ENCODE results near the gene NDUFS5.

DNA sequence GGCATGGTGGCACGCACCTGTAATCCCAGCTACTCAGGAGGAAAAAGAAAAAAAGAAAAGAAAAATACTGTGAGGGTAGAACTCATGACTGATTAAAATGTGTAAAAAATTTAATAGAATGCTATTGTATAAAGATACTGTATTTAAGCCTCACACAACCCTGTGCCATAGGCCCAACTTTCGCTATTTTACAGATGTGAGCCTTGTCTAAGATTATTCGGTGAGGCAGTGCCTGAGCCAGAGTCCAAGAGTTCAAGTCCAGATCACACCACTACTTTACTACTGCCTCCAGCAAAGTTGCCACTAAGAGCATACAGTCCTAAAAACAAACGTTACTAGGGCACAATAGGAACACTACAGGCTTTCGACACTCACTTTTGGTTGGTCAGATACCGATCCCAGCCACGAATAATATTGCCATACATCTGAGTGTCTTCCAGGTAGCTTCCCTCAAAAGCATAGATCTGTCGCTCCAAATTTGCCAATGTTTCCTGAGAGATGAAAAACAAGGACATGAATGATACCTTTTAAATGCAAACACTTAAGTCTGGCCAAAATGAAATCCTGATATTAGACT is 1.4 kb downstream of the MEAF6 start:
- PRO-cap, 6 experiments, result no peak in any of the 6 experiments
- RAMPAGE, long total RNA, 2 experiments, result no peak in any of the 2 experiments
- RRBS, result no CpG with 5 or more reads among the region's 8 CpGs

DNA sequence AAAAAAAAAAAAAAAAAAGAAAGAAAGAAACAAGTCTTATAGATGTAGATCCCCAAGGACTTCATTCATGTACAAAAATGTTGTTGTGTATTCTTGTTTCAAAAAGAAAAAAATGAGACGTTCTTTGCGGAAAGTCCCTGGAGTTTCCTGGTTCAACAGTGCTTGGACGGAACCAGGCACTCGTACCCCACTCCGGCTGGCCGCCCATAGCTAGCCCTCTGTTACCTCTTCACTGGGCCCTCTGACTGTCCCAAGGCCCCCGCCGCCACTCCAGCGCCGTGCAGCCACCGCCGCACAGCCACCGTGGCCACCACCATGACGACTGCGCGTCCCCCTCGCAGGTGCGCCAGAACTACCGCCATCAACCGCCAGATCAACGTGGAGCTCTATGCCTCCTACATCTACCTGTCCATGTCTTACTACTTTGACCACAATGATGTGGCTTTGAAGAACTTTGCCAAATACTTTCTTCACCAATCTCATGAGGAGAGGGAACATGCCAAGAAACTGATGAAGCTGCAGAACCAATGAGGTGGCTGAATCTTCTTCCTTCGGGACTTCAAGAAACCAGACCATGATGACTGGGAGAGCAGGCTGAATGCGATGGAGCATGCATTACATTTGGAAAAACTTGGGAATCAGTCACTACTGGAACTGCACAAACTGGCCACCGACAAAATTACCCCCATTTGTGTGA is 9.5 kb downstream of the SNIP1 start:
- PRO-cap, 6 experiments, result no peak in any of the 6 experiments
- RAMPAGE, long total RNA, 2 experiments, result no peak in any of the 2 experiments
- RRBS, result no CpG with 5 or more reads among the region's 24 CpGs

DNA sequence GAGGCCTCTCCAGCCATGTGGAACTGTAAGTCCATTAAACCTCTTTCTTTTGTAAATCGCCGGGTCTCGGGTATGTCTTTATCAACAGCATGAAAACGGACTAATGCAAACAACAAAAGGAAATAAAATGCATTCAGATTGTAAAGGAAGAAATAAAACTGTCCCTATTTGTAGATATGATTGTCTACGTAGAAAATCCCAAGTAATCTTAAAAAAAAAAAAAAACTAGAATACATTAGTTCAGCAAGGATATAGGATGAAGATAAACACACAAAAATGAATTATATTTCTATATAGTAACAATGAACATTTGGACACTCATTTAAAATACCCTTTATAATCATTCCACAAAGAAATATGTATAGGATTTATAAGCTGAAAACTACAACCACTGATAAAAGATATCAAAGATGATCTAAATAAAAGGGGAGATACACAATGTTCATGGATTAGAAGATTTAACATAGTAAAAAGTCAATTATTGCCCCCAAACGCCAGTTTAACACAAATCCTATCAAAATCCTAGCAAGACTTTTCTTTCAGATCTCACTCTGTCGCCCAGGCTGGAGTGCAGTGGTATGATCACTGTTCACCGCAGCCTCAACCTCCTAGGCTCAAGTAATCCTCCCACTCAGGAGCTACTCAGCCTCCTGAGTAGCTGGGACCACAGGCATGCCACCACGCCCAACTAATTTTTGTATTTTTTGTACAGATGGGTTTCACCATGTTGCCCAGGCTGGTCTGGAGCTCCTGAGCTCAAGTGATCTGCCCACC is 5.0 kb downstream of the SNIP1 start:
- PRO-cap, 6 experiments, result no peak in any of the 6 experiments
- RAMPAGE, long total RNA, 2 experiments, result no peak in any of the 2 experiments
- RRBS, result no CpG with 5 or more reads among the region's 9 CpGs

GRCh38 chr1:37565868-37566390 is 9.2 kb downstream of the DNALI1 start:
- PRO-cap, 6 experiments, result no peak in any of the 6 experiments
- RAMPAGE, long total RNA, 2 experiments, result no peak in any of the 2 experiments
- RRBS, result no CpG with 5 or more reads among the region's 6 CpGs

- PRO-cap, 6 experiments, result no peak in any of the 6 experiments
- RAMPAGE, long total RNA, 2 experiments, result no peak in any of the 2 experiments
- RRBS, result no CpG with 5 or more reads among the region's 5 CpGs
Observed at GRCh38 chr1:37676725-37677055, 13.6 kb downstream of the C1orf109 start.

DNA sequence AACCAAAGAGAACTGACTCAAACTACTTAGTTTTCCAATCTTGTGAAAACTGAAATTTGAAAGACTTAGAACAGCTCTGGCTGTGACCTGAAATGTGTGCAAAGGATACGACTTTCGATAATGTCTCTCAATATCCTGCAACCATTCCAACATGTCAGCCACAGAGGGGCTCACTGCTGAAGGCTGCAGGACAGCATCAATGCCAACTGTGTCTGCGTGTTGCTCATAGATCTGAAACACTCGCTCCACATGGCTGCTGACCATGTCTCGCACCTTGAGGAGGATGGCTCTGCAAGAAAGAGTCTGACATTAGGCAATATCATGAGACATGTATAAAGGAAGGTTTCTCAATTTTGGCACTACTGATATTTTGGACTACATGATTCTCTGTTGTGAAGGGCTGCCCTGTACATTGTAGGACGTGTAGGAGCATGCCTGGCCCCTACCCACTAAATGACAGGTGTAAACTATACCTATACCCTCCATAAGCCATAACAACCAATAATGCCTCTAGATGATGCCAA is 4.1 kb downstream of the C1orf109 start:
- PRO-cap, 6 experiments, result no peak in any of the 6 experiments
- RAMPAGE, long total RNA, 2 experiments, result no peak in any of the 2 experiments
- RRBS, result no CpG with 5 or more reads among the region's 6 CpGs

- PRO-cap, 6 experiments, result no peak in any of the 6 experiments
- RAMPAGE, long total RNA, 2 experiments, result no peak in any of the 2 experiments
Observed at GRCh38 chr1:37833059-37833466, 25.1 kb upstream of the YRDC start.

GRCh38 chr1:37930182-37931066 is 16.4 kb downstream of the INPP5B start:
- PRO-cap, 6 experiments, result peak in 3 of 6 experiments; most common plus-strand start chr1:37930937 (in 3); most common minus-strand start chr1:37930727 (in 1)
- RAMPAGE, long total RNA, 2 experiments, result no peak in any of the 2 experiments
- RRBS, result no CpG with 5 or more reads among the region's 15 CpGs

DNA sequence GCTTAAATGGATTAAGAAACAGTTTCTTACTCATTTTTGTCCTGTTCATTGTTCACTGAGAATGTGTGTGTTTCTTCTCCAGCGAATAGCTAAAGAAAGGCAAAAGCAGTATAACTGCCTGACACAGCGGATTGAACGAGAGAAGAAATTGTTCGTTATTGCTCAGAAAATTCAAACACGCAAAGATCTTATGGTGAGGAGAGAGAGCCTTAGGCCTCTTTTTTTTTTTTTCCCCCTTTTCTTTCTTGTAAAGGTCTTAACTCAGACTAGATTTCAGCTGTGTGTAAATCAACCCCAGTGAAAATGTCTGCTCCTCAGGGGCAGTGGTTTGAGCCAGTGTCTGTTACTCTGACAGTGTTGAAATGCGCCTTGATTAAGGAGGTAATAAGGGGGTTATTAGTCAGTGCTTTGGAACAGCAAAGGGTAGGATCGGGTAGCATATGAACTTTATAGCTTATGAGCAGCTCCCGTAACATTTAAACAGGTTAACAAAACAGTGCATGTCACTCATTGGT is 10.1 kb downstream of the UTP11 start:
- PRO-cap, 6 experiments, result no peak in any of the 6 experiments
- RAMPAGE, long total RNA, 2 experiments, result no peak in any of the 2 experiments
- RRBS, result no CpG with 5 or more reads among the region's 8 CpGs

DNA sequence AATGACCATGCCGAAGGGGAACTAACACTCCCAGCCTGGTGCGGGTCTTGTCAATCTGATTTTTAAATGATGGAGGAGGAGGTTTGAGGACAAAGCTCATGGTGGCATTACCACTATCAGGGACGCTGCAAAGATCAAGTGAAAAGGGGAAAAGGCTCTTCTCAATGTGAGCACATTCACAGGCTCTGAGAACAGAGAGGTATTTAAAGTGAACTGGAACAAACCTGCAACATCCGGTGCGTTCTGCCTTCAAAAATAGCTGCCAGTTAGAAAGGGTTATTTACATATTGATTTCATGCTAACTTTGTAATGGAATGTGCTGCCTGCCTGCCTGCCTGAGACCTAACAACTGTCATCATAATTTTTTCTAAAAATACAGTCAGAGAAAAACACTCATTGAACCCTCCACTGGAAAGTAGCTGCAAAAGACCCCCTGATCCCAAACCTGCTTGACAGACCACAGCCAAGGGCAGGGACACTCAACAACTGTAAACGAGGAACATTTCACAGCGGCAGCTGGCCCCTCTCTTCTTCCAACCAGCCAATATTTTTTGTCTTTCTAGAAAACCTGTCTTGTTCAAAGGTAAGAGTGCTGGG is 384.2 kb downstream of the RRAGC start:
- PRO-cap, 6 experiments, result no peak in any of the 6 experiments
- RAMPAGE, long total RNA, 2 experiments, result no peak in any of the 2 experiments
- RRBS, result no CpG with 5 or more reads among the region's 7 CpGs

DNA sequence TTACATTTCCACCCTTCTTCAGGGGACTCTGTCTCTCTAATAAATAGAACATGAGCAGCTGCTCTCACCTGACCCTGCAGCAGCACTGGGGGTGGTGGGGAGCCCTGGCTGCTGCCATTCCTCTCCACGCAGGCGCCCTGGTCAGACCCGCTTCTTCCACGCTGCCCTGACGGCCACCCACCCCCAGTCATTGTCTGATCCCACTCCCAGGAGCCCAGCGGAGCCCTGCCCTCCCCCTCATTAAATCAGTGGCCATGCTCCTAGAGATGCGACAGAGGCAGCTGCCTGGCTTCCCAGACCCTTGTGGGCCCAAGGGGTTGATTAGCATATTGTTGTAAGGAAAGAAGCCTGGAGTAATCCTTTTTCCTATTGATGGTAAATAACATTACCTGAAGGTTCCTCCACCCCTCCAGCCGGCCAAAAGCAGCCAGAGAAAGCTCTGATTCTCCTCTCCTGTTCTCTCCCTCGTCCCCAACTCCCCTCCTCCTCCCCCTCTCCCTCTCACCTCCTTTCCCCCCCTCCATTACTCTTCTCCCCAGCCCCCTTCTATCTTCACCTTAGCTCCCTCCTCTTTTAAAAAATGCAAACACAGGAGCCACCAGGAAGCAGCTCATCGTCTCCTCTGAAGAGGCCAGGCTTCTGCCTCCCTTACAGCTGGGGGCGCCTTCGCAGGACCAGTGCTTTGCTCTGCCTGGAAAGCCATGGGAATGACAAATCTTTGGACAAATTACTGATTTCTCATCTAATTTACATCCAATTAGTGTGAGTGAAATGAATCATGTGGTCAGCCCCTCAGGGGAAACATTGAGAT is 301.4 kb downstream of the RRAGC start:
- PRO-cap, 6 experiments, result no peak in any of the 6 experiments
- RAMPAGE, long total RNA, 2 experiments, result no peak in any of the 2 experiments
- RRBS, result no CpG with 5 or more reads among the region's 12 CpGs

DNA sequence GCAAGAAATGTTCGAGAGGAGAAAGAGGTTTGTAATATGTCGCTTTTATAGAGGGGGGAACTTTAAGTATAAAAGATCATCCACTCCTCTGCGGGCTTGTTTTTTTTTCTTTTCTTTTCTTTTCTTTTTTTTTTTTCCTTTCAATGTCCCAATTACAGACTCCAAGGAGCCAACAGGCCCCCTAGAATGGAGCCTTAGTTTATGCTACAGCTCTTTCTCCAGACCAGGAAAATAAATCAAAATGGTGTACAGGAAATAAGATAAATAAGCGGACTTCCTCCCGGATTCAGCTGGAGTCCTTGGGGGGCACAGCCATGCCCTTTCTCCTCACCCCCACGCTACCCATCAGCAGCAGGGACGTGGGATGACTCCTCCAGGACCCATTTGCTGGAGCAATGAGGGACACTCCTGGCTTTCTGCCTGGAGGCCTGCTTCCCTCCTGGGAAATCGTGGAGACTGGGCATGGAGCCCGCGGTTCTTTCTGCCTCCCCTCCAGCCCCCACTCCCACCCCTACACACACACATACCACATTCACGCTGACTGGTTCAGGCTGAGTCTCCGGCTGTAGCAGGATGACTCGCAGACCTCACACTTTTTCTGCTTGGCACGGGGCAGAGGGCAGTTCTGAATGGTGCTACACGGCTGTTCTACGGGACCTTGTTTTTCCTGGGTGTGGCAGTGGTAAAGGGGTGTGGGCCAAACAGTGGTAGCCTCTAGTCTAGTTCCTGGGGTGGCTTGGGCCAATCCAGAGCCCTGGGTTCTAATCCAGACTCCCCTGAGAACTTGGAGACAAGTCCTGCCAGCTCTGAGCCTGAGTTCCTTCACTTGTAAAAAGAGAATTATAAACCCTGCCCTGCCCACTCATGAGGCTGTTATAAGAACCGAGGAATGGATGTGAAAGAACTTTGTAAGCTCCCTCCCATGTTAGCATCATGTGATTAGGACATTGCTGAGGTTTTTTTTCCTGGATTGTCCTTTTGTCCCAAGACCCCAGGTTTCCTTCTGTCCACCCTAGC is 131.3 kb downstream of the RRAGC start:
- PRO-cap, 6 experiments, result no peak in any of the 6 experiments
- RAMPAGE, long total RNA, 2 experiments, result no peak in any of the 2 experiments
- RRBS, result no CpG with 5 or more reads among the region's 17 CpGs

DNA sequence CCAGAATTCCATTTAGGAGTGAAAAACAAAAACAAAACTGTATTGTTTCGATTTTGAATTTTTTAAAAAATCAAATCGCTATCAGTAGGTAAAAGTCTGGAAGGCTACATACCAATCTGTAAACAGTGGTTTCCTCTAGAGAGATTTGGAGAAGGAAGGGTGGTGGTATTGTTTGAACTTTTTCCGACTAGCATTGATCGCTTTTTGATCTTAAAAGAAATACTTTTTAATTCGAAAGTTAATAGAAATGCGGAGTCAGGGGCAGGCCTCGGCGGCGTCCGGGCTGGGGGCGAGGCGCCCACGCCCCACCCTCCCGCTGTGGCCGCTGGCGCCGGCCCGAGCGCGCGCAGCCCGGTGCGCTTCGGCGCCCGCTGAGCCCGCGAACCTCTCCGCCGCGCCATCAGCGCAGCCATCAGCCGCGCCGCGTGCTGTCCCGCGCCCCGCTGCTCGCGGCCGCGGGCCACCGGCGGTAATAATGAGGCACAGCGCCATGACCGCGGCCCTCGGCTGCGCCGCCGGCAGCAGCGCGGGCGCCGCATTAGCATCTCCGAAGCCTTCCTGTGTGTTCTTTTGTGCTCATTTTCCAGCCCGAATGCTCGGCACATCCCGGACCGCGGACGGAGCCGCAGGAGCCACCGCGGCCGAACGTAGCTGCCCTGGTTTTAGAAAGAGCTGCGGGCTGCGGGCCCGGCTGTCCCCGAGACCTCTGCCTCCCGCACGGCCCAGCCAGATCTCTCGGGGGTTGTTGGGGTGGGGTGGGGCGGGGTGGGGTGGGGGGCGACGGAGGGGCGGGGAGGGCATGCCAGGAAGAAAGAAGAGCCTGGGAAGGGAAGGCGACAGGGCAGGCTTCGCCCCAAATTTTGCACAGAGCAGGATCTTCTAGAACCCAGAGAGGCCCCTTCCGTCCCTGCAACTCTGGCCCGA is 55.5 kb downstream of the RRAGC start:
- PRO-cap, 6 experiments, result no peak in any of the 6 experiments
- RAMPAGE, long total RNA, 2 experiments, result no peak in any of the 2 experiments
- RRBS, result 1% methylated on average over 41 of the region's 83 CpGs

GRCh38 chr1:38941003-38941495 is 581 bp downstream of the RHBDL2 start:
- PRO-cap, 6 experiments, result no peak in any of the 6 experiments
- RAMPAGE, long total RNA, 2 experiments, result no peak in any of the 2 experiments
- RRBS, result no CpG with 5 or more reads among the region's 5 CpGs

DNA sequence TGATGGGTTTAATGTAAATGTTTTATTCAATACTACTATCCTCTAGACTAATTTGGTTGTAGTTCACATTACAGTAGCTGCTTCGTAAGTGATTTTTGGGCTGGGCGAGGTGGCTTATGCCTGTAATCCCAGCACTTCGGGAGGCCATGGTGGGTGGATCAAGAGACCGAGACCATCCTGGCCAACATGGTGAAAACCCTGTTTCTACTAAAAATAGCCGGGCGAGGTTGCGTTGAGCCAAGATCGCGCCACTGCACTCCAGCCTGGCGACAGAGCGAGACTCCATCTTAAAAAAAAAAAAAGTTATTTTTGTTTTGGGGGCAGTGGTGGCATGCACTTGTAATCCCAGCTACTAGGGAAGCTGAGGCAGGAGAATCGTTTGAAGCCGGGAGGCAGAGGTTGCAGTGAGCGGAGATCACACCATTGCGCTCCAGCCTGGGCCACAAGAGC is 2.1 kb downstream of the AKIRIN1 start:
- PRO-cap, 6 experiments, result no peak in any of the 6 experiments
- RAMPAGE, long total RNA, 2 experiments, result no peak in any of the 2 experiments
- RRBS, result no CpG with 5 or more reads among the region's 15 CpGs

- PRO-cap, 6 experiments, result no peak in any of the 6 experiments
- RAMPAGE, long total RNA, 2 experiments, result no peak in any of the 2 experiments
- RRBS, result no CpG with 5 or more reads among the region's 13 CpGs
Observed at GRCh38 chr1:38993729-38994043, 2.6 kb downstream of the AKIRIN1 start.

- PRO-cap, 6 experiments, result peak in 6 of 6 experiments; most common plus-strand start chr1:39026350 (in 6); most common minus-strand start chr1:39026244 (in 6)
- RAMPAGE, long total RNA, 2 experiments, result start-site peak on the plus strand in 2 of 2 experiments, at chr1:39026311-39026382 at its widest, 55,138 to 62,803 reads per replicate
- RRBS, result no CpG with 5 or more reads among the region's 34 CpGs
Observed at GRCh38 chr1:39025978-39026608, at the start of gene NDUFS5. NDUFS5 (plus strand) TSS chr1:39026350.

DNA sequence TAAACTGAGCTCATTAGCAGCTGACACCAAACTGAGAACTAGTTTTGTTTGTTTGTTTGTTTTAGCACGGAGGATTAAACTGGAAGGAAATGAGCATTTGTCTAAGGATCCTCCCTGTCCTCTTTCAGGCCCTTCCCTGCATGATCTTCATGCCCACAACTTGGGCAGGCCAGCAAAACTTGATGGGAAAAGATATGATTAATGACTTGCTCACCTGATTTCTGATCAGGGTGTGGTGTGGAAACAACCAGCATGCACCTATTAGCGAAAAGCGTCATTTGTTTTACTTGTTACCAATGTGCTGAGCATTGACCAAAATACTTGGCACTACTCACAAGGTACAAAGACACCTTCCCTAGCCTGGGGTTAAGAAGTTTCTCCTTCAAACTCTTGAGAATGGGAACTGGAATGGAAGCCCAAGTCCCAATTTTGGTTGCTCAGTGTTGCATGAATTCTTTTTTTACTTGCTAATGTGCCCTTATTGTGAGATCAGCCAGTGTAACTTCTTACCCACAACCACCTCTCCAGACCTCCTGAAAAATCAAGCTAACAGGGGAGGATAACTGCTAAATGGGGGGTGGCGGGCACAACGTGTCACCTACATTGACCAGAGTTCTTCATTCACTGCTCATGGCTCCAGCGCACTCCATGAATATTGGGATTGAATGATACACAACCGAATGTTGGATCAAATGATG is 77.6 kb downstream of the NDUFS5 start:
- PRO-cap, 6 experiments, result no peak in any of the 6 experiments
- RAMPAGE, long total RNA, 2 experiments, result no peak in any of the 2 experiments
- RRBS, result no CpG with 5 or more reads among the region's 7 CpGs

- PRO-cap, 6 experiments, result peak in 1 of 6 experiments; most common plus-strand start chr1:39107656 (in 1); most common minus-strand start chr1:39107564 (in 1)
- RAMPAGE, long total RNA, 2 experiments, result no peak in any of the 2 experiments
- RRBS, result no CpG with 5 or more reads among the region's 8 CpGs
Observed at GRCh38 chr1:39107414-39107875, 81.3 kb downstream of the NDUFS5 start.

GRCh38 chr1:39131961-39132841 is 72.3 kb upstream of the MACF1 start:
- PRO-cap, 6 experiments, result peak in 4 of 6 experiments; most common plus-strand start chr1:39132748 (in 2); most common minus-strand start chr1:39132447 (in 4)
- RAMPAGE, long total RNA, 2 experiments, result no peak in any of the 2 experiments
- RRBS, result no CpG with 5 or more reads among the region's 4 CpGs

Data from heart left ventricle (tissue), 7 donors.